ENCODE measurements around a stretch of chr12.

GRCh38 chr12:90299193-90299625, 590.6 kb upstream of the ATP2B1 start:
- PRO-cap, 2 experiments: no peak in any of the 2 experiments

GRCh38 chr12:91181018-91181658, 1.5 kb downstream of the DCN start:
- PRO-cap, 2 experiments: no peak in any of the 2 experiments

- PRO-cap, 2 experiments: no peak in any of the 2 experiments
Measured at GRCh38 chr12:91327234-91327530, 144.6 kb upstream of the DCN start.

GRCh38 chr12:91721008-91721322, 424.7 kb downstream of the BTG1 start:
- PRO-cap, 2 experiments: no peak in any of the 2 experiments

GRCh38 chr12:91778080-91778463, 367.6 kb downstream of the BTG1 start:
- PRO-cap, 2 experiments: no peak in any of the 2 experiments

DNA sequence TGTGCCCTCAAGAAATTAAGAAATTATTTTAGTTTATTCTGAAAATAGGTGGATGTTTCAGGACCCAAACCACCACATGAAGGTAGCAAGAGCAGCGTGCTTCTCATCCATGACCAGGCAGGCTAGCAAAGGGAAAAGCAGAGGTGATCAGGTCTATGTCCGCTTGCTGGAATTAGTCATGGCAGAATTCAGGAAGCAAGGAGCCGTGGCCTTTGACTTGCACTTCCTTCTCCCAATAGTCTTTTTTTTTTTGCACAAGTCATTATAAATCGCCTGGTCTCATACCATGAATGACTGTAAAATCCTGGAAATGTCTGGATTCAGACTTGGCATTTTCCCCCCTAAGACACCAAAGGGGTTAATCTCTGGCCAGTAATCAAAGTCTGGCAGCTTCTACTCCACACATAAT, 157.7 kb downstream of the BTG1 start:
- PRO-cap, 2 experiments: no peak in any of the 2 experiments

DNA sequence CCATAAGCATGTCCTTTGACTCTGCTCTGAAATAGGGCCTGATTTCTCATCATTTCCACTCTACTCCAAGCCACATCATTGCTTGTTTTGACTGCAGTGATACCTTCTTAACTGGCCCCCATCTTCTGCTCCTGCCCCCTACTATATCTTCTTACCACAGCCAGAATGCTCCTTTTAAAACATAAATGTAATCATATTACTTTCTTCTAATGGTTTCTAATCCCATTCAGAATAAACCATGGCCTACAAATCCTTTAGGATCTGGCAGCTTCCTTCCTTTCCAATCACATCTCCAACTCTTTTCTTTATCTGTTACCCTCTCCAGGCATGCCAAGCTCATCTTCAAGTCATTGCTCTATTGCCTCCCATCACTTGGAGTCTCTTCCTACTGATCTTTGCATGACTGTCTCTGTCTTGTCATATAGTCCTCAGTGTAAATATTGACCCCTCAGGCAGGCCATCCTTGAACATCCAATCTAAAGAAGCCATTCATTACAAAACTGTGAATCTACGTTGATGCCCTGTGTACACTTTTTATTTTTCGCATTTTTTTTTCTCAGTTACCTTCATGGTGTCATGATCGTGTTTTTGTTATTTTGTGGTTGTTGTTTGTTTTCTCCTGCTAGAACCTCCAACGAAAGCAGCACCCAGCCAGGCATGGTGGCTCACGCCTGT, 93.6 kb downstream of the BTG1 start:
- PRO-cap, 2 experiments: no peak in any of the 2 experiments

GRCh38 chr12:92070170-92070719, 75.4 kb downstream of the BTG1 start:
- PRO-cap, 2 experiments: no peak in any of the 2 experiments

DNA sequence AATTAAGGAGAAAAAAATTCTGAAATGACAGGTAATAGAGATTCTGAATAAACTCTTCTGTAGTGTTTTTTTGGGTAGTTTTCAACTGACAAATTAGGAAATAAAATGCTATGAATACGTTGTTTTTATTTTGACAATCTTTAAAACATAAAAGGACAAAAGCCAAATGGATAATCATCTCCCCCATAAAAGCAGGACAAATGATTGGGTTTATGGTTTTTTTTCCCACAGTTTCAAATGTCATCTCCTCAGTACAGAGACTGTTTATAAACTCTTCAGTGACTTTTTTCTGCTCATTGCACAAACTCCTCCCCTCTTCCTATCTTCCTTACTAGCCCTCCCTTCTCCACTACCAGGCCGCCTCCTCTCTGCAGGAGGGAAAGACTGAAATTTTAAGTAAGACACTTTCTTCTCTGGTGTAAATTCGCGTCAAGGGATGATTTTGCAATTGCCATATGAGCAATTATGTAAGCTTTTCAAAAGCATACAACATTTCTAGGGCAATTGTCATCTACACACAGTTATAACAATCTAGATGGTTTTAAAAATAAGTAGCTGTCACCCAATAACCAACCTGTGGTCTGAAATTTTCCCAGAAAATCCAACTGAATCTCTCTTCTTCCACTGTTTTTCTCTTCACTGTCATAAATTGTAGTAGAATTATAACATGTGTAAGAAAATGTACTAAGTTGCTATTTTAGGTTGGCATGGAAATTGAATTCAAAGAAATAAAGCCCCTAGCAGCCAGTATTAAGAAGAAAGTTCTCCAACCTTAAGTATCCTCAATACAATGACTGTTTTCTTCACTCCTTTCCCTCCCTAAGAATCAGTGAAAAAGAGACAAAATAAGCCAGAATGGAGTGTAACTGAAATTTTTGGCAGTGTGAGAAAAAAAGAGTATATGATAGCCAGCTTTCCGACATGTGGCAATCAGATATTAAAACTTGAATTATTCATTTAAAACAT, 36.9 kb downstream of the BTG1 start:
- PRO-cap, 2 experiments: peak in 2 of 2 experiments; most common minus-strand start position 635 of the sequence (in 2)

DNA sequence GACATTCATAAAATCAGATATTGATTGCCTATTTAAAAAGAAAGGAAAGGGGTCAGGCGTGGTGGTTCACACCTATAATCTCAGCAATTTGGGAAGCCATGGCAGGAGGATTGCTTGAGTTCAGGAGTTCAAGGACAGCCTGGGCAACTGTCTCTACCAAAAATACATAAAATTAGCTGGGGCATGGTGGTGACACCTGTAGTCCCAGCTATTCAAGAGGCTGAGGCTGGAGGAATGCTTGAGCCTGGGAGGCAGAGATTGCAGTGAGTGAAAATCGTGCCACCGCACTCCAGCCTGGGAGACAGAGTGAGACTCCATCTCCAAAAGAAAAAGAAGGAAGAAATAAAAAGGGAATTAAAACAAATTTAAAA, 20.7 kb downstream of the BTG1 start:
- PRO-cap, 2 experiments: peak in 2 of 2 experiments; most common minus-strand start position 217 of the sequence (in 1)

- PRO-cap, 2 experiments: peak in 2 of 2 experiments; most common minus-strand start chr12:92136432 (in 1)
Measured at GRCh38 chr12:92136358-92137246, 9.0 kb downstream of the BTG1 start.

GRCh38 chr12:92139436-92140441, 5.9 kb downstream of the BTG1 start:
- PRO-cap, 2 experiments: peak in 2 of 2 experiments; most common minus-strand start chr12:92140103 (in 2)

- PRO-cap, 2 experiments: peak in 2 of 2 experiments; most common plus-strand start chr12:92147082 (in 1); most common minus-strand start chr12:92147102 (in 1)
Measured at GRCh38 chr12:92146928-92147476, 1.4 kb upstream of the BTG1 start.

DNA sequence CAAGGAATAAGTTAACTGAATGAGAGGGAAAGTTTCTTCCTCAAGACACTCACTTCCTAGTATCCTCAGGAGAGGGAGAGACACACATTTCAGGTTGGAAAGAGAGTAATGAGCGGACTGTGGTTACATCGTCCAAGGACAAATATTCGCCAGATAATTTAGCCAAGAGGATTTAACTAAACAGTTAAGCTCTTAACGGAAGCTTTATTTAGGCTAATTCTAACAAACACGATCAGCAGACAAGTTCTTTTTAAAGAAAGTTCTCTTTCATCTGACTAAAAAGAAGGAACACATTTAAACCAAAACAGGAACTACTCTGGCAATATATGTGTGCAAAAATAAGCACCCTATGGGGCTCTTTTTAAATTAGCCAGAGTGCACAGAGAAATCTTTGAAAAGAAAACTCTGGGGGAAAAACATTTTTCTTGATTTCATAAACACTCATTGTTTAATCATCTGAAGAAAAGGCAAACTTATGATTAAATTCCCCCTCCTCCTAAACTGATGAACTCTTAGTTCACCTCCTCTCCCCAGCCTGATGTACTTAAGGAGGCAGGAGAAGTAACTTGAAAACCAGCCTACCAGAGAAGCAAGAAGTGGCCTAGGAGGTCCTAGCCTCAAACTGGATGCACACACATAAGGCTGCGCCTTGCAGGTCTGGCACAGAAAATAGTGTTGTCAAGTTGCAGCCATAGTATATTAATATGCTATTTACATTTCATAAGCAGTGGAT, 13.3 kb upstream of the BTG1 start:
- PRO-cap, 2 experiments: no peak in any of the 2 experiments

- PRO-cap, 2 experiments: no peak in any of the 2 experiments
Measured at GRCh38 chr12:92172221-92173126, 26.8 kb upstream of the BTG1 start.

DNA sequence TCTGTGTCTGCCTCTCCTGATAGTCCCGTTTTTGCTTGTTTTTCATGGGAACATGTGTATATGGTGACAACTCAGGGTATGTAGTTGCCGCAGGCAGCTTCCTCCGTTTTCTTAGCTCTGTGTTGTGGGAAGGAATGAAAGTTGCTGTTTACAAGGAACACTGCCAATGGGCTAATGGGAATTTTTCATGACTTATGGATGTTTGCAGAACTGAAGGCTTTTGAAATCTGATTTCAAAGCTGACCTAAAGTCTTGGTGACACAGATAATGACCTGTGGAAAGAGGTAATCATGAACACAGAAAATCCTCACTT, 146.4 kb upstream of the BTG1 start:
- PRO-cap, 2 experiments: no peak in any of the 2 experiments

- PRO-cap, 2 experiments: no peak in any of the 2 experiments
Measured at GRCh38 chr12:92378943-92379424, 233.3 kb upstream of the BTG1 start.

DNA sequence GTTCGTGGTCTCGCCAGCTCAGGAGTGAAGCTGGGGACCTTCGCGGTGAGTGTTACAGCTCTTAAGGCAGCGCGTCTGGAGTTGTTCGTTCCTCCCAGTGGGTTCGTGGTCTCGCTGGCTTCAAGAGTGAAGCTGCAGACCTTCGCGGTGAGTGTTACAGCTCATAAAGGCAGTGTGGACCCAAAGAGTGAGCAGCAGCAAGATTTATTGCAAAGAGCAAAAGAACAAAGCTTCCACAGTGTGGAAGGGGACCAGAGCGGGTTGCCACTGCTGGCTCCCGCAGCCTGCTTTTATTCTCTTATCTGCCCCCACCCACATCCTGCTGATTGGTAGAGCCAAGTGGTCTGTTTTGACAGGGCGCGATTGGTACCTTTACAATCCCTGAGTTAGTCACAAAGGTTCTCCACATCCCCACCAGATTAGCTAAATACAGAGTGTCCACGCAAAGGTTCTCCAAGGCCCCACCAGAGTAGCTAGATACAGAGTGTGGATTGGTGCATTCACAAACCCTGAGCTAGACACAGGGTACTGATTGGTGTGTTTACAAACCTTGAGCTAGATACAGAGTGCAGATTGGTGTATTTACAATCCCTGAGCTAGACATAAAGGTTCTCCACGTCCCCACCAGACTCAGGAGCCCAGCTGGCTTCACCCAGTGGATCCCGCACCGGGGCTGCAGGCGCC, 260.3 kb upstream of the BTG1 start:
- PRO-cap, 2 experiments: no peak in any of the 2 experiments

- PRO-cap, 2 experiments: no peak in any of the 2 experiments
Measured at GRCh38 chr12:92445150-92445757, 257.5 kb upstream of the PLEKHG7 start.

DNA sequence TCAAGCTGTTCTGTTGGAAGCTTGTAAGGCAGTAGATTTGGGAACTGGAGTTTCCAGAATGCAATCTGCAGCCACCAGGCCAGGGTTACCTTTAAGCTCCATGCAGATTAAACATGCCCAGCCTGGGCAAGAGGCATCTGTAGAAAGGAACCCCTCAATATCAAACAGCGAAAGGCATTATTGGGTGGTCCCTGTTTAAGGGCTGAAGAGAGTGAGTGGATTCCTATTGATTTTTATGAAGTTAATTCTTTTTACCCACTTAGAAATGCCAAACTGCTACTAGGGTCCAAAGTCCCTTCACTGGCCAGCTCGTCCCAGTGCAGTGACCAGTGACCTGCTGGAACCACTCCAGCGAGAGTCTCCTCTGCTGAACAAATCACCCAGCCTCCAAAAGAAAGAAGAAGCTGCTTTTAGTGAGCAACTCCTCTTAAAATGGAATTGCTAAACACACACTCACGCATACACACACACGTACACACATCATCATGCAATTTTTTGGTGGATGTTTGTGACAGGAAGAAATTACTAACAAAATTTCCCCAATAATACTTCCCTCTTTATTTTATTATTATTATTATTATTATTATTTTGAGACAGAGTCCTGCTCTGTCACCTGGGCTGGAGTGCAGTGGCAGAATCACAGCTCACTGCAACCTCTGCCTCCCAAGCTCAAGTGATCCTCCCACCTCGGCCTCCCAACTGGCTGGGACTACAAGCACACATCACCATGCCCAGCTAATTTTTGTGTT, 198.2 kb upstream of the PLEKHG7 start:
- PRO-cap, 2 experiments: peak in 2 of 2 experiments; most common plus-strand start position 586 of the sequence (in 1); most common minus-strand start position 403 of the sequence (in 2)

Data from monocyte (primary cell).